GM19239 (cell line): Measurements from ENCODE around the genes PHF10 and ERMARD.

DNA sequence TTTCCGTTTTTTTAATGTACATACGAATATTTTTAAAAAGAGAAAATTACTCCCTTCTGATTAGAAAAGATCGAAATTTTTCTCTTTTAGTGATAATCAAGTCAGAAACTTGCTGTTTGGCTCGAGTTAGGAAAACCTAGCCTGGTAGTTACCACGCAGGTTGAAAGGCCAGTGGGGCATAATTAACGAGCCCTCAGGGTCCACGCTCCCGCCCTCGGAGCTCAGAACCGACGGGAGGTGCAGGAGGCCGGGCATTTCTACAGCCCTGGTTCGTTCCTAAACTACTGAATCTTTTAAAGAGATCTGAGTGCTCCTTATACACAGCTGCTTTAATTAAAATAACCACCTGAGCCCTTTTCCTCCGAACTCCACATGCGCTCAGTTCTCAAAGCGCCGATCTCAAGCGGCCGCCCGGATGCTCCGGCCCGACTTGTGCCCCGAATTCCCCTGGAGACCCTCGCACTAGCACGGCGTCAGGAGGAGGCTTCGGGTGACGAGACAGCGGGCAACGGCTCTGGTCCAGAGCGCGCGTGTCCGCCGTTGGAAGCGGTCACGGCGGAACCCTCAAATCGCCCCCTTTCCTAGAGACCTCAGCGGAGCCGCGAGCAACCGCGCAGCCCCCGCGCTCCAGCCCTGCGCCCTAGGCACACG is 499 bp downstream of the WDR27 start:
- RRBS = no CpG with 5 or more reads among the region's 48 CpGs

- RRBS = 1% methylated on average over 31 of the region's 134 CpGs
Observed at GRCh38 chr6:169724046-169724891, at the start of gene PHF10. Gene PHF10 (minus strand): TSS chr6:169724500.

GRCh38 chr6:169751017-169752299 is at the start of gene ERMARD:
Gene ERMARD (plus strand): TSS chr6:169751622.
- RRBS = 1% methylated on average over 24 of the region's 106 CpGs

DNA sequence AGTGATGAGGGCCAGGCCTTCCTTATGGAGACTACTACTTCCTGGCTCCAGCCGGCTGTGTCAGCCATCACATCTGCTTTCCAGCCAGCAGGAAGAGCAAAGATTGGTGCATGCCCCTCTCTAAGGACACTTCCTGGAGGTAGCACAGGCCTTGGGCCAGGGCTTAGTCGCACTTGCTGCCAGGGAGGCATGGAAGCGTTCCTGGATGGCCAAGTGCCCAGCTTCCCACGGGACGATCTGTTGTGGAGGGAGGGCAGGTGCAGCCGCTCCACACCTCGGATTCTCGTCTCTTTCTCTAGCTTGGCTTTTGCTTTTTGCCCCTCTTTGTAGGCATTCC is 11.9 kb downstream of the ERMARD start:
- RRBS = no CpG with 5 or more reads among the region's 8 CpGs

- RRBS = 5% methylated on average over 6 of the region's 20 CpGs
Observed at GRCh38 chr6:169789891-169790186, 38.4 kb downstream of the ERMARD start.

- RRBS = no CpG with 5 or more reads among the region's 16 CpGs
Observed at GRCh38 chr6:169990045-169990477, 238.6 kb downstream of the ERMARD start.

DNA sequence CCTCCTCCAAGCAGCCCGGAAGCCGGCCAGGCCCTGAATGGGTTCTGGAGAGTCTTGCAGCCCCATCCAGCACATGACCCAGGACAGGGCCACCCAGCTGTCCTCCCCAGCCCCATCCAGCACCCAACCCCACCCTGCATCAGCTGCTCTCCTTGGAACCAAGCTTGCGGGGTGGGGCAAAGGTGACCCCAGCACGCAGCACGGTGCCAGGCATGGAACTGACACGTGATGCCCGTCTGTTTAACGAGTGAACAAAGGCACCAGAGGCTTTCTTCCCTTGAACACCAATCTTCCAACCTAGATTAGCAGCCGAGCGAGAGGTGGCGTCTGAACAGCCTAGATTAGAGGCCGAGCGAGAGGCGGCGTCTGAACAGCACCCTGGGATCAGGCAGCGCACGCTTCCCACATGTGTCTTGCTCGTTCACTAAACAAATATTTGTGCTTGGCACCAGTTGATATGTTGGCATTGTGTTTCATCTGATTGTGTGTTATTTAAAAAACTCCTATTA is 112.0 kb downstream of the DLL1 start:
- RRBS = 100% methylated on average over 1 of the region's 18 CpGs

GRCh38 chr6:170225136-170225683 is 65.7 kb downstream of the DLL1 start:
- RRBS = no CpG with 5 or more reads among the region's 12 CpGs

GRCh38 chr6:170307815-170308082 is 1.2 kb downstream of the FAM120B start:
- RRBS = no CpG with 5 or more reads among the region's 4 CpGs

- RRBS = no CpG with 5 or more reads among the region's 11 CpGs
Observed at GRCh38 chr6:170317388-170318105, 11.0 kb downstream of the FAM120B start.

GRCh38 chr6:170318106-170318922 is 11.8 kb downstream of the FAM120B start:
- RRBS = no CpG with 5 or more reads among the region's 10 CpGs

DNA sequence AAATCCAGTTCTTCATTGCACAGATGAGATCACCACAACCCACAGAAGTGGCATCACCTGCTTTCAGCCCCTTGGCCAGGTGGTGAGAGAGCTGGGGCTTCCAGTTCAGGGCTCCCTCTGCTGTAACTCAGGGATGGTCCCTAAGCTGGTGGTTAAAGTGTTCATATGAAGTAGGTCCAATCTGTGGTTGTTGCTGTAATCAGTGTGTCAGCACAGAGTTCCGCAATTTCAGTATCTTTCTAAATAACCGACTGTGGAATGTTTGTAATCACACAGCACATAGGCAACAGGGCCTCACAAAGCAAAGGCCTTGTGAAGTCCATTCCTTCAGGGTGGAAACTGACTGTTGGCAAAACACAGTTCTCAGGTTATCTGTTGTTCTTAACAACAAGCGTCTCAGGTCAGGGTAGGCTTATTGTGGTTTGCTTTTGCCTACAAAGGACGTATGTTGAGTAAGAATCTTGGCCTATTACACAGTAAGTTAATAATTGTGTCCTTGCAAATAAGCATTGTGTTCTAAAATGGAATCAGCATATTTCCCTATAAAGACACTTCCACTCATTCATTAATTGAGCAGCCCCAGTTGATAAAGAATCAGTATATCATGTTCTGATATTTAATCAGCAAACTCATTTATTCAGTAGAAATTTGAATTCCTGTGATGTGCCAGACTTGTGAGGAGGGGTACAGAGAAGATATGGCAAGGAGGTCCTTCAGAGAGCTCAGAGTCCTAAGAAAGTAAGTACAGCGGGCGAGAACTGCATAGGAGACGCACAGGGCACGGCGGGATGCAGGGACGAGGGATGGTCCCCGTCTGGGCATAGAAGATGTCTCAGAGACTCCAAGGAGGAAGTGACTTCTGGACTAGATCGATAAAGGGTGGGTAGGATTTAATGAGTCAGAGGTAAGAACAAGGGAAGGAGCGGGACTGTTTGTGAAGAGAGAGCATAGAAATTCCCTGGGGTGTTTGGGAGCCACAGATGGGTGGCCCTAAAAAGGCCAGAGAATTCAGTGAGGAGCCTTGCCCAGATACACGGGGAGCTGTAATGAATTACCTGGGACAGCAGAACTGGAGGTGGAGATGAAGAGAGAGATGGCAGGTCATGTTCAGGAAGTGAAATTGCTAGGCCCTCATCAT is 68.8 kb downstream of the FAM120B start:
- RRBS = no CpG with 5 or more reads among the region's 14 CpGs